Neural cell (in vitro differentiated cells): ENCODE measurements around a stretch of chr14.

- RAMPAGE, long total RNA: no peak
Observed at GRCh38 chr14:102646162-102646631, 53.7 kb downstream of the RCOR1 start.

DNA sequence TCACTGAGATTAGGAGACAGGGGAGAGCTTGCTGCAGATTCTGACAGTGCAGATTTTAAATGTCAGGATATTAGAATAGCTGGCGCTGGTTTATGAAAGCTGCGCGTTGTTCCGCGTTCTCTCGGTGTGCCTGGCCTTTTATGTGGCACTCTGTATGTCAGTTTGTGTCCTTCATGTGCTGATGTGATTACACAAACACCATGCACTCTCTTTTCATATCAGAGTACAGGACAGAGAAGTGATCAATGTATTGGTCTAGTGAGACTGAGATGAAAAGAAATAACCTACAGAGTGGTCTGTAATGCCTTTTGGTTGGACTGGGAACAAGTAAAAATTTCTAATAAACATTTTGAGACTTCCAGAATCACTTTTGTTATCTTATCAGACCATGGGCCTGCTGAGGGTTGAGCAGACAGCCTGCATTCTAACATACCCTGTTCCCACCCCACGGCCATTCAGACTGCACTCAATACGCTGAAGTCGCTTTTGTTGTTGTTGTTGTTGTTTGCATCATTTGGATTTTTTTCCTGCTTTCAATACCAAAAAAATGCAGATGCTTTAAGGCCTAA is 49.7 kb upstream of the TRAF3 start:
- RAMPAGE, long total RNA: no peak

GRCh38 chr14:102900684-102901674 is 21.5 kb upstream of the AMN start:
- RAMPAGE, long total RNA: no peak

DNA sequence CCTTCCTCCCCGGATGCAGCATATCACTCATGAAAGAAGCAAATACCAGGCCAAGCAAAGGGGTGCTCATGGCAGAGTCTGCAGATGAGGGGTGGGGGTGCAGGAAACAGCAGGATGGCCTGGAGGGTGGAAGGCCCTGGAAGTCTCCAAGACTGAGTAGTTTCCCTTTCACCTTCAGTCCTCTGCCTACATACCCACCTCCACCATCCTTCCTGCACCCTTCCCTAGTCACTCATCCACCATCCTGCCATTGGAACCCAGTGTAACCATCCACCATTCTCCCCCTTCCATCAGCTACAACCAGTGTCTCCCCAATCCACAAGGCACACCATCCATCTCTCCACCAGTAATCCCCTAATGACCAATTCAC is 4.4 kb upstream of the AMN start:
- RAMPAGE, long total RNA: no peak

- RAMPAGE, long total RNA: no peak
Observed at GRCh38 chr14:102923194-102923560, 714 bp downstream of the AMN start.

- RAMPAGE, long total RNA: no peak
Observed at GRCh38 chr14:103074806-103075431, 9.1 kb upstream of the LBHD2 start.

DNA sequence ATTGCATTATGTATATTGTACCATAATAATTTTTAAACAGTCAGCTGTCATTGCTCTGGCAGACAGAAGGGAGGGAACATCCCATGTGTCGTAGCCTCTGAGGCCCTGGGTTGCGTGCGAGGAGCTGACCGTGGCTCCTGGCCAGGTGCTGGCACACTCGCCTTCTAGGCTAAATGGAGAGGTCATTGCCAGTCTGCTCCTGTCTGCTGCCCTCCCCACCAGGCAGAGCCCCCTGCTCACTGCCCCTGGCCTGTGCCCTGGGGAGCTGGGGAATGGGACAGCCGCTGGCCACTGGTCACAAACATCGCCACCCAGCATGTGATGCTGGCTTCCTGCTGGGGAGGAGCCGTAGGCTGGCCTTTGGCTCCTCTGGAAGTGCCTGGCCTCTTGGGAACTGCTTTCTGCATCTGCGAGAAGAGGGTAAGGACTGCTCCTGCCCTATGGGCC is 2.2 kb upstream of the TNFAIP2 start:
- RAMPAGE, long total RNA: no peak

DNA sequence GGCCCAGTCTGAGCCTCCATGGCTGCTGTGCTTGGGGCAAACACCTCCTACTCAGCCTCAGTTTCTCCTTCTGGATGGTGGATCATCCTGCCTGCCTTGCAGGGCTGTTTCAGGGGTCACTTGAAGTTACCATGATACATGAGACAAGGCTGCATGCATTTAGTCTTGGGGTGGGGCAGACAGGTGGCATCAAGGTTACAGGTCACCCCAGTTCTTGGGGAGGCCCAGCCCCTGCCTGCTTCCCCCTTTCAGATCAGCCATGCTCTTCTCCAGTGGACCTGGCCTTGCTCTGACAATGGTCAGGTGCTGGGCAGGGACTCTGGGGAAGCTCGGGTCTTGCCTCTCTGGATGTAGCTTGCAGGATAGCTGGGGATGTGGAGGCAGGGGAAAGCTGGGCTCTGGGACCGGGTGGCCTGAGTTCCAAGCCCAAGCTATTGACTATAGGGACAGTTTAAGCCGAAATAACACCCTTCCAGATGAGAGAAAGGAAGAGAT is 1.8 kb downstream of the TNFAIP2 start:
- RAMPAGE, long total RNA: no peak

DNA sequence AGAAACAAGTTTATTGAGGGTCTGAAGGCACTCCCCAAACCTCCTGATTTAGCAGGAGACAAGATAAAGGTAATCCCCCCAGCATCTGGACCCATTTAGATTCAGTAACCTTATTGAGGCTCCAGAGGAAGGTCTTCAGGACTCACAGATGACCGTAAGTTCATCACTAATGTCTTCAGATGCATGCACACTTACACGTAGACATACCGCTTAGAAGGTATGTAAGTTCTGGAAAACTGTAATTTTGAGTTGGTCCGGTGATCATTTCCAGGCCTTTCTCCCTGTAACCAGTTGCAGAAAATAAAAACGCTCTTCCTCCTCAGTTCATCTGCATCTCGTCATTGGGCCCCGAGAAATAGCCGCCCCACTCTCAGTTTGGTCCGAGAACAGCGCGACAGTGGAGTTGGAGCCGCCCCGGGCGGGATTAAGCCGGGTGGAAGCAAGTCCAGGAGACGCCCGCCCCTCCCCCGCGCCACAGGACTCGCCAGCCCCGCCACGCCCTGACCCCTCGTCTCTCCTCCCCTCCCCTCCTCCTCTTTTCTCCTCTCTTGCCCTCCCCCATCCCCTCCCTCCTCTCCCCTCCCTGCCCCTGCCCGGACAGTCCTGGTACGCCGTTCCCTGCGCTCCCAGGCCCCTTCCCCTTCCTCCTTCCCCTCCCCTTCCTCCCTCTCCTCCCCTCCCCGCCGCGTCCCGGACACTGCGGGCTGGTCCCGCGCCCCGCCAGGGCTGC is 83.7 kb downstream of the TNFAIP2 start:
- RAMPAGE, long total RNA: no peak

- RAMPAGE, long total RNA: no peak
Observed at GRCh38 chr14:103208352-103208687, 85.1 kb downstream of the TNFAIP2 start.

DNA sequence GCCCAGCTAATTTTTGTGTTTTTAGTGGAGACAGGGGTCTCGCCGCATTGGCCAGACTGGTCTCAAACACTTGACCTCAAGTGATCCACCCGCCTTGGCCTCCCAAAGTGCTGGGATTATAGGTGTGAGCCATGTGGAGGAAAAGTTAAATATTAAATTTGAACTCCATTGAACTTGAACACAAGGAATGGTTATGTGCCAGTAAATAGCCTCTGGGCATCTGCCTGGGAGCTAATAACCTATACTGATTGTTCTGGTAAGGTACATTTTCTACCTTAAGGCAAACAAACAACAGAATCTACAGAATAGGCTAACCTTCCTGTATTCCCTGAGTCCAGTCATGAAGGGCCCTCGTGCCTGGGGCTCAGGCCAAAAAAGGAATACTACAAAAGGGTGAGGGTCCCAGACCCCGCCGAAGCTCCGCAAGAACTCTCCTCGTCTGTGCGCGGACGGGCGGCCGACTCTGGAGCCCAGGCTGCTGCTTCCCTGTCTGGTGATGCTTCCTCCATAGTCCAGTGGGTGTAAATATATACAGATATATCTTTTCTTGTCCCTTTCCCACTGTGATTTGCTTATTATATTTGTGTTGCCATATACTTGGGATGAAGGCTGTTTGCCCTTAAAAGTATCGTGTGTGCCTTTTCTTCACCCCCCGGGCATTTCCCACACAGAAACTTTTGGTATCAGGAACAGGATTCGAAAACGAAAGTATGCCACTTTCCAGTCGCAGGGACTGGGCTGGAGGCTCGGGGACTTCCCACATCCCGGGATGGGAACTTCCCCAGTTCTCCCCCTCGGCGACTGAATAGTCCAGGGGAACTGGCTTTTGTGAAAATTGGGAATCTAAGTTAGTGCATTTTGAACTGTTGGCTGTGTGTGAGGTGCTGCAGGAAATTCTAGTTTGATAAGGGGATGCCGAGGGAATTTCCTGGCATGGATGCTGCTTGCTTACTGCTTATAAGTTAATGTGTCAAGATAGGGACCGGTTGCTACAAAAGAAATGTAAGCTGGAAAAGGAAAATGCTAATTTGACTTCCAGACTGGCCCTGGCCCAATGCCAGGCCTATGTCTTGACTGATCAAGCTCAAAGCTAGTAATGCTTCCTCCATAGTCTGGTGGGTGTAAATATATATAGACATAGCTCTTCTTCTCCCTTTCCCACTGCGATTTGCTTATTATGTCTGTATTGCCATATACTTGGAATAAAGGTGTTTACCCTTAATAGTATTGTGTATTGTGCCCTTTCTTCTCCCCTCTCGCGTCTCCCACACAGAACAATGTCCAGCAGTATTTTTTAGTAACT is 73.6 kb upstream of the EIF5 start:
- RAMPAGE, long total RNA: no peak

- RAMPAGE, long total RNA: no peak
Observed at GRCh38 chr14:103343923-103344911, 10.2 kb downstream of the EIF5 start.

DNA sequence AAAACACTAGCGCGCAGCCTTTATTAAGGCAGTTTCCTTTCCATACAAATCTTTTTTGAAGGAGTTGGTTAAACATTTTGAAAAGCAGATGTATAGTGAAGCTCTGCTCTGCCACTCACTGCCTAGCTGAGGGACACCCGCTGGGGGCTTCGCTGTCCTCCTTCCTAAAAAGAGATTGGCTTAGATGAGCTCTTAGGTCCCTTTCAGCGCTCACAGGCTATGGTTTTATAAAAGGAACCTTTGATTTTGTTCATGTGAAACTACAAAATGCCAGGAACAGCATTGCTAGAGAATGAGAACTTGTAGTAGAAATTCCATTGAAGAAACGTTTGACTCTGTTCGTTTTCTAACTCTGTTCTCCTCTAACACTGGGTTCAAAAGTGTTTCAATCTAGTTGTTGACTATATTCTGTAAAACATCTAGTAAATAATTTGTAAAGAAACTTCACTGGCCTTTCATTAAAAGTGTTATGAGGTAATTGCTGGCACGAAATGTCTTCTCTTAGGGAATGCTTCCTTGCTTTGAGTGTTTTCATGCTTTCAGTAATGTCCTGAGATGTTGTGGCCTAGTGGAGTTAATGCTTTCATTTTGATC is 1.5 kb downstream of the MARK3 start:
- RAMPAGE, long total RNA: no peak

DNA sequence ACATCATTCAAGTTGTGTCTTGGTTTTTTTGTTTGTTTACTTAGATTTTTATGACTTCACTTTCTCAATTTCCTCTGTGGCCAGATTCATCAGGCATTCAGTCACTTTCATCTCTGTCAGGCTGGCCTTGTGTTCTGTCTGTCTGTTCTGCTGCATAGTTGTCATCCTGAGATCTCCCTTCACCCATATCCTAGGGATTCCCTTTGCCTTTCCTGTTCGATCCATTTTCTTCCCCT is 10.1 kb downstream of the MARK3 start:
- RAMPAGE, long total RNA: no peak

DNA sequence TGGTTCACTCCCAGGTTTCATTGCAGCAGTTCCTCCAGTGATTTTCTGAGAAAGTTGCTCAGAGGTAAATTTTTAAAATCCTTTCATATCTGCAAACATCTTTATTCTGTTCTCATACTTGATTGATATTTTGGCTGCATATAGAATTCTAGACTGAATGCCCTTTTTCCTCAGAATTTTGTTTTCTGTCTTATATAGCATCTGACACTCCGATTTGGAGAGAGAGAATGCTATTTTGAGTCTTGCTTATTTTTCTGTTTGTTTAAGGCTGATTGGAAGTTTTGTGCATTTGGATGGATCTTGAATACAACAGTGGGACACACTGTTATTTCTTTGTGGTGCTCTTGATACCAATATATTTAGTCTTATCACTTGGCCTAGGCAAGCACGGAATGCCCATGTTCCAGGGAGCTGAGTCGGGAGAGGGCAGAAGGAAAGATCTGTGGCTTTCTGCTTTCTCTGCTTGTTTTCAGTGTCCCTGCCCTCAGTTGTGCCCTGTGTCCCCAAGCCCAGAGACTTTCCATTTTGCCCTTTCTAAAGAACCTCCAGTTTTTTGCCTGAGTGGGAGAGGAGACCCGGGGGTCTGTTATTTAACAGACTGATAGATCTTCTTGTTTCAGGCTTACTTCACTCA is 10.5 kb downstream of the MARK3 start:
- RAMPAGE, long total RNA: no peak

GRCh38 chr14:103527155-103527770 is 1.7 kb upstream of the TRMT61A start:
- RAMPAGE, long total RNA: no peak

- RAMPAGE, long total RNA: no peak
Observed at GRCh38 chr14:103534351-103535116, 5.5 kb downstream of the TRMT61A start.

DNA sequence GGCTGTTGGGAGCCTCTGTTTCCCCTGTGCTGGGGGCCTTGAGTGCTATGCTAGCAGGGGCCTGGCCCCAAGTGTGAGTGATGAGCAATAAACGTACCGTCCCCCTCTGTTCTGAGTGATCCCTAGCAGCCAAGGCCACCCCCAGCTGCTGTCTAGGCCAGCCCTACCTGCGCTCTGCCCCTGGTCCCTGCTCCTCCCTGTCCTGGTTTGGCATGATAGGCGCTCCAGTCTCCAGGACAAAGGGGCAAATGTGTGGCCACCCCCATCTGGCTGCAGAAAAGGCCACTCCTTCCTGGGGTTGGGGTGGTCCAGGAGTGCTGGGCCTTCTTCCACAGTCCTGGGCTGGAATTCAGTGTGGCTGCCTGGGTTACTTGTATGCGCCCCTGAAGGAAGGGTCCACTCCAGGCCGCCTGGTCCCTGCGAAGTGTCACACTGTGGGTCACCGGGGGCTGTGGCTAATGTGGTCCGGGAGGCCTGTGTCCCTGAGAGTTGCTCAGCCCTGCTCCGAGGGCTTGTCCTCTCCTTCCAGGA is 7.0 kb downstream of the TRMT61A start:
- RAMPAGE, long total RNA: no peak

DNA sequence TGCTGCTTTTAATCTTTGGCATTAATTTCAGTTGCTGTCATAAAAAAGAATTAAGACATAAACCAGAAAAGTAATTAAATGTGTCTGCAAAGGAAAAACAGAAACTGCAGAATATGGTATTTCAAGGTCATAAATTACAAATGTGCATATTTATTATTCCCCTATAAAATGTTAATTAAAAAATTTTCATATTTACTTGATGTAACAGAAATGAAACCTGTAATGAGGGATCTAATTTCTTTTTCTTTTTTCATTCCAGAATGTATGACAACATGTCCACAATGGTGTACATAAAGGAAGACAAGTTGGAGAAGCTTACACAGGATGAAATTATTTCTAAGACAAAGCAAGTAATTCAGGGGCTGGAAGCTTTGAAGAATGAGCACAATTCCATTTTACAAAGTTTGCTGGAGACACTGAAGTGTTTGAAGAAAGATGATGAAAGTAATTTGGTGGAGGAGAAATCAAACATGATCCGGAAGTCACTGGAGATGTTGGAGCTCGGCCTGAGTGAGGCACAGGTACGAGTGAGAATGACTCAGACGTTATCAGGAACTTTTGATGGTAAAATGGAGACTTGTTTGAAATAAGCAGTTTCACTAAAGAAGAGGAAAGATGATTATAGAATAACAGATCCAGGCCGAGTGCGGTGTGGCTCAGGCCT is 25.4 kb downstream of the KLC1 start:
- RAMPAGE, long total RNA: no peak

DNA sequence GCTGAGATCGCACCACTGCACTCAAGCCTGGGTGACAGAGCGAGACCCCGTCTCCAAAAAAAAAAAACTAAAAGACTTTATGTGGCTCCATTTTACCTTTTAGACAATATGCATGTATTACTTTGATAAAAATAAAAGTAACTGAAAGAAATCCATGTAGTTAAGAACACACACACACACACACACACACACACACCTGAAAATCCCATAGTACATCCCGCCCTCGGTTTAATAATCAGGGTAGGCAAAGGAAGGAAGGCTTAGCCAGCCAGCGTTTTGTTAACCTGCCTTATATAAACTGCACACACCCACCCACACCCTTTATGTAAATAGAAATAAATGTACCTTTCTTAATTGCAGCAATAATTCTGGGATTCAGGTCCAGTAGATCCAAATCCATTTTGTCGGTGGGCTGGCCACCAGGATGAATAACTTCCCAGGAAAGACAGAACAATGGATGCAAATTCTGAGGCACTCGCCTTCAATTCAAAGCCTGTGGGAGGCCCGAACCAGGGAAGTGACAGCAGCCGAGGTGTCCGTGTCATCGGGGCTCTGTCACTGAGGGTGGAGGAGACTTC is 4.5 kb downstream of the XRCC3 start:
- RAMPAGE, long total RNA: no peak